Heart left ventricle (tissue), 7 donors: ENCODE data around the gene FUCA1.

DNA sequence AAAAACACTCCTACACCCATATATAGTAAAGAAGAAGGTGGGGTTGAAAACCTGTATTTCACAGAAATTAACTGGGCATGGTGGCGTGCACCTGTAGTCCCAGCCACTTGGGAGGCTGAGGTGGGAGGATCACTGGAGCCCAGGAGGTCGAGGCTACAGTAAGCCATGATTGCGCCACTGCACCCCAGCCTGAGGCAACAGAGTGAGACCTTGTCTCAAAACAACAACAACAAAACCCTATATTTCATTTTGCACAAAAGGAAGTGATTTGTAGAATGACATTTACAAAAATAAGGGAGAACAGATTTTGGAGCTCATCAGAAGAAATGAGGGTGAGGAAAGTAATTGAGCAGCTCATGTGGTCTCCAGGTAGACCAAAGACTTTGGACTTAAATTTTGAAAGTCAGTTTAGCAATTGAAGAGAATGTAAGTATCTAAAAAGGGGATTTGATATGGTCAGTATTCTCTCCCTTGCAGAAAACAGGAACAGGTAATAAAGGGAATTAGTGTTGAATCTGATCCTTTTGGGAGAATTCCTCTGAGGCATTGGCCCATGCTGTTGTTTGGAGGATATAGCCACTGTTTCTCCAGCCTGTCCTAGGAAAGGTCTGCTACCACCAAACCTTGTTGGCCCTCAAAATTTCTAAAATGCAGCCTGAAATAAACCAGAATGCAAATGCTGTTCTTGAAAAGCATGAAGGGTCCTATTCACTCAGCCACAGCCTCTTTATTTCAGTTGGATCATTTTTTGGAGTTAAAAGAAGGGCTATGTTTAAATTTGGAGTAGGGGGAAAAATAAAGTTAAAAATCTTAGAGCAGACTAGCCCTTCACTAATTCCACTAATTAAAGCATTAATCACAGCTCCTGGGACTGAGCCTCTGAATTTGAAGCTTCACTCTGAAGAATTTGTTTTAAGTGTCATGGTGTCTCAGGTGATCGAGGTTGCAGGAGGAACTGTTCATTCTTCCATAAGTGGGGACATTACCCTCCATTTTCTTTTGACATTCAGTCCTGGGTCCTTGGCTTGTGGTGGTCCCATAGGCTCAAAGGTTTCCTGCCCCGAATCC, 1.9 kb upstream of the LYPLA2 start:
- PRO-cap, 6 experiments = no peak in any of the 6 experiments
- RAMPAGE, long total RNA, 2 experiments = no peak in any of the 2 experiments
- RRBS = no CpG with 5 or more reads among the region's 5 CpGs

GRCh38 chr1:23838153-23838925, 13.1 kb upstream of the HMGCL start:
- PRO-cap, 6 experiments = no peak in any of the 6 experiments
- RAMPAGE, long total RNA, 2 experiments = no peak in any of the 2 experiments
- RRBS = no CpG with 5 or more reads among the region's 28 CpGs

- PRO-cap, 6 experiments = peak in 6 of 6 experiments; most common plus-strand start chr1:23868452 (in 4); most common minus-strand start chr1:23868290 (in 5)
- RAMPAGE, long total RNA, 2 experiments = start-site peak on the minus strand in 1 of 2 experiments, at chr1:23868293-23868303 at its widest, 67 reads per replicate
- RRBS = under 1% methylated on average over 10 of the region's 62 CpGs
Measured at GRCh38 chr1:23868136-23868842, at the start of gene FUCA1. TSS of gene FUCA1 (minus strand) at chr1:23868290.

DNA sequence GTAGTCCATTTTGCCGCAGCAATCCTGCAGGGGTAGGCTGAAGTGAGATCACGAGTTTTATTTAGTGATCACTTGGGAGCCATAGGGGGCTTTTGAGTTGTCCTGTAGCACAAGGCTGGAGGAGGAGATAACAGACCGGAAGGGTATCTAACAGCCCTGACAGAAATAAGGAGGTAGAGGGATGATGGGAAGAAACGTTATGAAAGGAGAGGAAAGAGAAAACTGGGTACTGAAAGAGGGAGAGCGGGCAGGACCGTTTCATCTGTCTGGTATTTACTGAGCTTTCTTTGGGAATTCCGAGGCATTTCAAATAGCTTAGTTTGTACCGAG, 718 bp upstream of the FUCA1 start:
- PRO-cap, 6 experiments = no peak in any of the 6 experiments
- RAMPAGE, long total RNA, 2 experiments = no peak in any of the 2 experiments
- RRBS = no CpG with 5 or more reads among the region's 8 CpGs

GRCh38 chr1:23910869-23911332, 2.3 kb downstream of the CNR2 start:
- PRO-cap, 6 experiments = no peak in any of the 6 experiments
- RAMPAGE, long total RNA, 2 experiments = no peak in any of the 2 experiments
- RRBS = no CpG with 5 or more reads among the region's 7 CpGs

DNA sequence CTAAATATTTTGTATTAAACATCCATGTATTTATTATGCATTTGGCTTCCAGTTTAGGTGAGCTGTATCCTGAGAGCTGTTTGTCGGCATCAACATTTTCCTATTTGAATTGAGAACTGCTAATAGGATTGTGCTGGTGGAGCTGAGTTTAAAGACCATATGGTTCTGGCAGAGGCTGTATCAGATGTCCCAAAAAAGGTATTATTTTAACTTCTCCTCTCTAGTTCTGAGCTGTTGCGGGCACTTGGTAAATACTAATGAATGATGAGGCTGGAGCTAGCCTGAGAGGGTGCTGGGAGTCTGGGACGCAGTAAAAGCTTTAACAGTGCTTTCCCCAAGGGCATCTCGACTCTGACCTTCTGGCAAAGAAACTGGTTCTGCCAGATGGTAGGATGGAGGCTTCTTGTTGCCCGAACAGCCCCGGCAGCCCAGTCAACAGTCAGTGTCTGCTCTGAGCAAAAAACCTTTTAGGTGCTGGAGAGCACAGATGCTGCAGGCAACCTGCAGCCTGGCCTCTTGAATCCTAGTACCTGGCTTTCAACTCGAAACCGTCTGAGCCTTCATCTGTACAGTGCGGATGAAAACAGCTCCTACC, 2.6 kb upstream of the PNRC2 start:
- PRO-cap, 6 experiments = no peak in any of the 6 experiments
- RAMPAGE, long total RNA, 2 experiments = no peak in any of the 2 experiments
- RRBS = no CpG with 5 or more reads among the region's 9 CpGs

GRCh38 chr1:24021411-24022254, 41.5 kb upstream of the SRSF10 start:
- PRO-cap, 6 experiments = peak in 4 of 6 experiments; most common plus-strand start chr1:24022146 (in 2); most common minus-strand start chr1:24022043 (in 3)
- RAMPAGE, long total RNA, 2 experiments = no peak in any of the 2 experiments
- RRBS = no CpG with 5 or more reads among the region's 7 CpGs

DNA sequence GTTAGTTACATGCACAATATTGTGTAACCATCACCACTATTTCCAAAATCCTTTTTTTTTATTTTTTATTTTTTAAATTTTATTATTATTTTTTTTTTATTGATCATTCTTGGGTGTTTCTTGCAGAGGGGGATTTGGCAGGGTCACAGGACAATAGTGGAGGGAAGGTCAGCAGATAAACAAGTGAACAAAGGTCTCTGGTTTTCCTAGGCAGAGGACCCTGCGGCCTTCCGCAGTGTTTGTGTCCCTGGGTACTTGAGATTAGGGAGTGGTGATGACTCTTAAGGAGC, 51.2 kb upstream of the SRSF10 start:
- PRO-cap, 6 experiments = no peak in any of the 6 experiments
- RAMPAGE, long total RNA, 2 experiments = no peak in any of the 2 experiments
- RRBS = no CpG with 5 or more reads among the region's 2 CpGs

DNA sequence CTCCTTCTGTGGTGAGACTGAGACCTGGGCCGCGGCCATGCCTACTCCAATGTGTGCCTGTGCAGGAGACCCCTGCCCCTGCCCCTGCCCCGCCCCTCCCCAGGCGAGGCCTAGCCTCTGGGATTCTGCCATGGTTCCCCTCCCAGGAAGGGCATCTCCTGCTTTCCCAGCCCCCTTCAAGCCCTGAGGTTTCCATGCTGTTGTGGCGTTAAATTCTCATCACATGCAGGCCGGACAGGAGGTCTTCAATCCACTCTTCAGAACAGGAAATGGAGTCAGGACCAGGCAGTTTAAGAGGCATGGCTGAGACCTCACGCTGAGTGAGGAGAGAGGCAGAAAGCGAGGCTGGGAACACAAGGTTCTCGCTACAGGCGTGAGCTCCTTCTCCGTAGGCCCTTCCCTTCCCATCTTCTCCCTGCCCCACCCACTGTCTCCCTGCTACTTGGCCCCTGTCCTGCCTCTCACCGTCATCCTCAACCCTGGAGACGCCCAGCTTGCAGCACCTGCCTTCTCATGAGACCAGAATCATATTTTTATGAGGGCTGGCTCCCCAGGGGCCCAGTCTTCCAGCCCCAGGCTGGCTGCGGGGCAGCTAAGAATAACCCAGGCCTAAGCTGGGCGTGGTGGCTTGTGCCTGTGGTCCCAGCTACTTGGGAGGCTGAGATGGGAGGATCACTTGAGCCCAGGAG, 6.8 kb downstream of the MYOM3 start:
- PRO-cap, 6 experiments = peak in 1 of 6 experiments; most common minus-strand start position 207 of the sequence (in 1)
- RAMPAGE, long total RNA, 2 experiments = no peak in any of the 2 experiments
- RRBS = no CpG with 5 or more reads among the region's 15 CpGs

- PRO-cap, 6 experiments = no peak in any of the 6 experiments
- RAMPAGE, long total RNA, 2 experiments = no peak in any of the 2 experiments
- RRBS = no CpG with 5 or more reads among the region's 7 CpGs
Measured at GRCh38 chr1:24183964-24184667, 3.0 kb downstream of the IFNLR1 start.

- PRO-cap, 6 experiments = no peak in any of the 6 experiments
- RAMPAGE, long total RNA, 2 experiments = no peak in any of the 2 experiments
- RRBS = no CpG with 5 or more reads among the region's 6 CpGs
Measured at GRCh38 chr1:24192817-24193631, 5.9 kb upstream of the IFNLR1 start.

GRCh38 chr1:24322150-24322899, 3.2 kb downstream of the GRHL3 start:
- PRO-cap, 6 experiments = peak in 4 of 6 experiments; most common minus-strand start chr1:24322341 (in 3)
- RAMPAGE, long total RNA, 2 experiments = no peak in any of the 2 experiments
- RRBS = 20% methylated on average over 9 of the region's 55 CpGs

DNA sequence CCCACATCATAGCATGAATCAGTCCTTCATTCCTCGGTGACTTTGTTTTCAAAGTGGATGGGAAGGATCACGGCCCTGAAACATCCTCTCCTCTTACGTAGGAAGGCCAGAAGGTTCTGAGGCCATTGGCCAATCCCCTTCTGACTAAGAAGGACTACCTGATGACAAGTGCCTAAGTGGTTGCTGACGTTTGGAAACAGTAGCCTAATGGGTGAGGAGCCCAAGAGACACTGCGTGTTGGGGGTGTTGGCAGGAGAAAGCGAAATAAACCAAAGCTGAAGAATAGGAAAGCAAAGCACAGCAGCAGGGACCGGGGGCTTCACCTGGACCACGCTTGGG, 39.2 kb downstream of the NIPAL3 start:
- PRO-cap, 6 experiments = no peak in any of the 6 experiments
- RAMPAGE, long total RNA, 2 experiments = no peak in any of the 2 experiments
- RRBS = no CpG with 5 or more reads among the region's 8 CpGs

GRCh38 chr1:24683919-24684178, 40.7 kb downstream of the SRRM1 start:
- PRO-cap, 6 experiments = peak in 1 of 6 experiments; most common plus-strand start chr1:24684004 (in 1)
- RAMPAGE, long total RNA, 2 experiments = no peak in any of the 2 experiments
- RRBS = no CpG with 5 or more reads among the region's 4 CpGs

GRCh38 chr1:24695296-24695853, 49.9 kb upstream of the CLIC4 start:
- PRO-cap, 6 experiments = peak in 2 of 6 experiments; most common plus-strand start chr1:24695656 (in 1); most common minus-strand start chr1:24695502 (in 2)
- RAMPAGE, long total RNA, 2 experiments = no peak in any of the 2 experiments
- RRBS = no CpG with 5 or more reads among the region's 4 CpGs

GRCh38 chr1:24805425-24805888, 60.2 kb downstream of the CLIC4 start:
- PRO-cap, 6 experiments = peak in 2 of 6 experiments; most common minus-strand start chr1:24805710 (in 2)
- RAMPAGE, long total RNA, 2 experiments = no peak in any of the 2 experiments
- RRBS = no CpG with 5 or more reads among the region's 4 CpGs

DNA sequence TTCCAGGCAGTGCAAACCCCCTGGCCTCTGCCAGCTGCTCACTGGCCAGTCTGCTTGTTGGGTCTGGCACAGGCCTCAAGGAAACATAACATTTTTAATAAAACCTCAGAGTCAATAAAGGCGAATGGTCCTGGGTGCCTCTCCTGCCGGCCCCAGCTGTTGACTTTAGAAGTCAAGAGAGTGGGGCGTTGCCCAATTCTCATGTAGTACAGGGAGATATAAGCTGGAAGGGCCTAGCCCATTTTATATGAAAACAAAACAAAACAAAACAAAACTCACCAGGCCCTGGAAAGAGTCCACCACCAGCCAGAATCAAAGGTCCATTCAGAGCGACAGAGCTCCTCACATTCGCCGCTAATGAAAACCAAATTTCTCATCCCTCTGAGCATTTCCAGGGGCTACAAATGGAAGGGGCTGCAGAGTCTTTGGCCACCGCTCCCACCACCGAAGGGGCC, 36.5 kb downstream of the RUNX3 start:
- PRO-cap, 6 experiments = no peak in any of the 6 experiments
- RAMPAGE, long total RNA, 2 experiments = no peak in any of the 2 experiments
- RRBS = no CpG with 5 or more reads among the region's 8 CpGs

GRCh38 chr1:24901457-24902398, 28.3 kb downstream of the RUNX3 start:
- PRO-cap, 6 experiments = no peak in any of the 6 experiments
- RAMPAGE, long total RNA, 2 experiments = no peak in any of the 2 experiments
- RRBS = 92% methylated on average over 1 of the region's 40 CpGs

- PRO-cap, 6 experiments = no peak in any of the 6 experiments
- RAMPAGE, long total RNA, 2 experiments = no peak in any of the 2 experiments
- RRBS = no CpG with 5 or more reads among the region's 11 CpGs
Measured at GRCh38 chr1:24920048-24920633, 9.9 kb downstream of the RUNX3 start.

DNA sequence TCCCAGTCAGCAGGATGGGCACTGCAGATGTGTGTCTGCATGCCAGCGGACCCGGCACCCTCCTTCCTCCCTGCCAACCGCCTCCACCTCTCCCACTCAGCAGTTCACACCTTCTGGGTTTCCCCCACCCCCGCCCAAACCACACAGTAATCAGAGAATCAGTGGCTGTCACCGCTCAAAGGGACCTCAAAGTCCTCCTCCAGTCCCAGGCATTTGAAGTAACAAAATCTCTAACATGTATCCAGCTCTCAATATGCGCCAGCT, 5.0 kb downstream of the RUNX3 start:
- PRO-cap, 6 experiments = no peak in any of the 6 experiments
- RAMPAGE, long total RNA, 2 experiments = no peak in any of the 2 experiments
- RRBS = no CpG with 5 or more reads among the region's 6 CpGs